Umbilical cord (tissue), 2 donors: ENCODE measurements around a stretch of chr6.

DNA sequence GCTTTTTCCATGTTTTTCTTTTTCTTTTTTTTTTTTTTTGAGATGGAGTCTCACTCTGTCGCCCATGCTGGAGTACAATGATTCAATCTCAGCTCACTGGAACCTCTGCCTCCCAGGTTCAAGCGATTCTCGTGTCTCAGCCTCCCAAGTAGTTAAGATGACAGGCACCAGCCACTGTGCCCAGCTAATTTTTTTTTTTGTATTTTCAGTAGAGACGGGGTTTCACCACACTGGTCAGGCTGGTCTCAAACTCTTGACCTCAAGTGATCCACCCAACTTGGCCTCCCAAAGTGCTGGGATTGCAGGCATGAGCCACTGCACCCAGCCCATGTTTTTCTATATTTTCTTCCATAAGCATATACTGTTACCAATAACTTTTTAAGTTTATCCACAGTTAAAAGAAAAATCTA, 5.5 kb downstream of the STK38 start:
- RAMPAGE, long total RNA: no peak

DNA sequence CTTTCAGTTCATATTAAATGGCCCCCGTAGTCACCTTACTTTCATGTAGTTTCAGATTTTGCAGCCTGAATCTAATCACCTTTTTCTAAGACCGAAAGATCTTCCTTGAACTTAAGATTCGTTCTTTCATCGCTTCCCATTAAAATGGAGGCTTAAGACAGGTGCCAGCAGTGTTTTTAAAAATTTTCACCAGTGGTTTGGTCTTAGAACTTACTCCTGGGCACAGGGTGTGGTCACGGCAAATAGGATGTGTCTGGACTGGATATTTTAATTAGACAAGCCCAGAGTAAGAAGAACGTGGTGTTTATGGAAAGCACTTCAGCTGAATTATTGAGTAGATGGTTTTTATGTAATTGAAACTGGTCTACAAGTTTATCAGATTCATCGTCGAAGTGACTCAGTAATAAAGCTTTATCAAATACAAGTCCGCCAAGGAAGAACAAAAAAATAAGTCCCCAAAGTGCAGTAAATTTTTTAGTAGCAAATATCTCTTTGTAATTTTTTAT, 751 bp downstream of the SRSF3 start:
- RAMPAGE, long total RNA: no peak

DNA sequence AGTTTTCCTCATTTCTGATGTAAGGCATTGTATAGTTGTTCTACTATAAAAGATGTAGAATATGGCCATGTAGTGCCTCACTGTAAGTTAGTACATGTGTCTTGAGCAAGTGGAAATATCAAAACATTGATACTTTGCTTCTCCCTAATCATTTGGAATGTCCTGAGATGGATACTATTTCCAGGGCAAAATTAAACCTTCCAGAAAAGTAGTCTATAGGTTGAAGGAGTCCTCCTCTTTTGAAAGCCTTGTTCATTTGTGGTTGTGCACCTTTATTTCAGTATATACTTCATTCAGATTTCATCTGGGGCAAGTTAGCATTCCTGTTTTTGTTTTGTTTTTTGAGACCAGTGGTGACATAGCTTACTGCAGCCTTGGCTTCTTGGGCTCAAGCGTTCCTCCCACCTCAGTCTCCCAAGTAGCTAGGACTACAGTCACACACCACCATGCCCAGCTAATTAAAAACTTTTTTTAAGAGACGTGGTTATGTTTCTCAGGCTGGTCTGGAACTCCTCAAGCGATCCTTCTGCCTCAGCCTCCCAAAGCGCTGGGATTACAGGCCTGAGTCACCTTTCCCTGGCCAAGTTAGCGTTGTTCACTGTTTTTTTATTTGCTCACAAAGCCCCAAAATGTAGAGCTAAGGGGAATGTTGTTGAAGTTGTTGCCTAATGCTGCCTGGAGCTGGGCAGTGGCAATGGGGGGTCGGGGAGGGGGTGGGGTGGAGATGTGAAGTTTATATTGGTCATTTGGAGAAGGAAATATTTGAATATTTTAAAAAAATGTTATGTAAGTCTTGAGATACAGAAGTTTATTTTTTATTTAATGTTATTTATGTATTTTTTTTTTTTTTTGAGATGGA, 11.8 kb downstream of the SRSF3 start:
- RAMPAGE, long total RNA: no peak

GRCh38 chr6:36611643-36612131, 17.5 kb downstream of the SRSF3 start:
- RAMPAGE, long total RNA: no peak

GRCh38 chr6:36639455-36639763, 39.1 kb upstream of the CDKN1A start:
- RAMPAGE, long total RNA: no peak

GRCh38 chr6:36676966-36677616, 1.4 kb upstream of the CDKN1A start:
- RAMPAGE, long total RNA: no peak

DNA sequence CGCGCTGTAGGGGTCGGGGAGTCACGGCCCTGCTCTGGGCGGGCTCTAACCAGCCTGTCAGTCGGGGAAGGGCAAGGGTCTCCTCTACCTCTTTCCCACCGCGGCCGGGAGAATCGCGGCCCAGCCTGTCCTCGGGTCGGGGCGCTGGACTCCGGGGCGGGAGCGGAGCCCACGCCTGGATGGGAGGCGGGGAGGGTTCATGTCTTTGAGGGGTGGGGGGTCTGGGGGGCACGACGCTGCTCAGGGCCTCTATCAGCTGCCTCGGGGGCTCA, 1.1 kb downstream of the CDKN1A start:
- RAMPAGE, long total RNA: no peak

- RAMPAGE, long total RNA: no peak
These were observed 8.9 kb upstream of the RAB44 start for GRCh38 chr6:36688650-36689159.

GRCh38 chr6:36734925-36735630, 37.5 kb downstream of the RAB44 start:
- RAMPAGE, long total RNA: no peak

- RAMPAGE, long total RNA: no peak
These were observed 43.1 kb downstream of the RAB44 start for GRCh38 chr6:36740445-36741312.

- RAMPAGE, long total RNA: no peak
These were observed 16.0 kb upstream of the CPNE5 start for GRCh38 chr6:36855028-36855904.

DNA sequence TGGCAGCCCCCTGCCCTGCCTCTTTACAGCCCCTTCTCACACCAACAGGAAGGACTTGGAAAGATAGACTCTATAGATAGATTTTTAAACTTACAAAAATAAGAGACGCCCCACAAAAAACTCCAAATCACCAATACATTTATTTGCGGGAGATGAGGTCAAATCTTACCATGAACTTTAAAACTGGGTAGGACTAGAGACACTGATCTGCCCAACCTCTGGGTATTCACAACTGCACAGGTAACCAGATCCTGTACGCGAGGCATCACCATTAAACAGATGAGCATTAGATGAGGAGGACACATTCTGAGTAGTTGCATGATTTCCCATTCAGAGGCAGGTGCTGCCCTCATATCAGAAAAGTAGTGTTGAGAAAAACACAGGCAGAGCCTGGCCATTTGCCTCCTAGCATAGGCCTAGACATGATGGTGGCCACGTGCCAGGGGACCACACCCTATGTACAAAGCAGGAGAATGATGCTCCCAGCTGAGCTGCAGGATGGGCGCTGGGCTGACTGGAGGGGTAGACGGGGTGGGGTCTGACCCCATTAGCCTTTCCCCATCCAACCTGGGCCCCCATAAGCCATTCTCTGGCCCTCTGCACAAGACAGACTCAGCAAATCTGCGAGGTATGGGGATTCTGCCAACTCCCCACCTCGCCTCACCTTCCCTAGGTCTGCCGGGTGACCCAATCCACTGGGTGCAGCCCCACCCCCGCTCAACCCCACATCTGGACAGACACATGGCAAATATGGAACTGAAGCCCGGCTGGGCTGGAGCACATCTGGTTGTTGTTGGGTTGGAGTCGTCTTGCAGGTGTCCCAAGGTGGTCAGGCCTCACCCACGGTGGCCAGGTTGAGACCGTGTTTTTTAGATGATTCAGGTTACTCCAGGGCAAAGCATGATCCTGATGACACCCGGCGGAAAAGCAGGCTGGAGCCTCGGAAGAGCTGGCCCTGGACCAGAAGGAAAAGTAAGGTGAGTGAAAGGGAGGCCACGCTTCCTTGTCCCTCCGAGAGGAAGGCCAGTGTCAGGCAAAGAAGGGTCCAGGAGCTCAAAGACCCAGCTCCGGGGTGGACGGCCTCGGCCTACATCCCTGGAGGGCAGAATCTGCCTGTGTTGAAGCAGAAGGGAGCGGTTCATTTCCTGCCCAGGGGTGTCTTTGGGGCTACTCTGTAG, 13.9 kb downstream of the PI16 start:
- RAMPAGE, long total RNA: no peak

DNA sequence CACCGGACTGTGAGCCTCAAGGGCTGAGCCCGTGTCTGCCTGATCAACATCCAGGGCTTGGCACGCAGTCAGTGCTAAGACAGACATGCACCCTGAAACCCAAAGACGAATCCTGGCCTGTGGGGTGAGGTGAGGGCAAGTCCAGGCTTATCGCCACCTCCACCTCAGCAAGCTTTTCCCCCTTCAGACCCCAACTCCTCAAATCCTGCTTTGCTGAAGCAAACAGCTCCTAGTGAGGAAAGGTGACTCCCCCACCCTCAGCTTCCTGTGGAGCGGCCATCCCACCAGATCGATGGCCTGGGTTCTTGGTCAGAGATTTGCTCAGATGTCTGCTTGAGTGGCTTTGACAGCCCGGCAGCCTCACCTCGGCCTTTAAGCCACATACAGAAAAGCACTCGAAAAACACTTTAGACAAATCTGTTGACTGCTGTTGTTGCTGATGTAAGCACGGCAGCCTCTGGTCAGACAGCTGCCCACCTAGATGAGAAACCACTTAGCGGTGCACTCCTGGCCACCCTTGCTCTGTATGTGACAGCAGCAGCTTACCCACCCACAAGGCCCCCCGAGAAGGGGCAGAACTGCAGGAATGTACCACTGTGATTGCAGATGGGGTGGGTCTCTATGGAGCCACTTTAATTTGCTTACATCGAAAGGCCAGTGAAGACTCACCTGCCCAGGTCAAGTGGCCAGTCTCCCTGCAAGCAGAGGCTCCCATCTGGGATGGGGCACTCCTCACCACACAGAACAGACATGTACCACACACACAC, 14.9 kb downstream of the MTCH1 start:
- RAMPAGE, long total RNA: no peak

DNA sequence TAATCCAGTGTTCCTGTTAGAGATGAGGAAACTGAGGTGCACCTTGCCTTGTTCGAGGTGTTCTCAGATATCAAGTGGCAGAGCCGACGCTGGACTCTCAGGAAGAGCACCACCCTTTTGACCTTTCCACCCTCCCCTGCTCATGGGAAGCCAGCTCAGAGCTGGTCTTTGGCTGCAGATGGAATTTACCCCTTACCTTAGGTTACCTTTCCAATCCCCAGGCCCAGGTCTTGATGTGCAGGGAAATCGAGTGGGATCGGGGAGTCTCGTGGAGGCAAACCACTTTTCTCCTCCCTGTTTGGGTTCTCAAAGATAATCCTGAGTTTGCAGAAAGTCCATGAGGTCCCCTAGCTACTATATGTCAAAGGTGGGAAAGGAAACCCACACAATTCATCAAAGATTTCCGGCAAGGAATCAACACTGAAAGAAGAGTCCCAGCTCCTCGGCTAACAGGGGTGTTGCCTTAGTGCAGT, 62.9 kb upstream of the PIM1 start:
- RAMPAGE, long total RNA: no peak

GRCh38 chr6:37172005-37172331, 2.0 kb downstream of the PIM1 start:
- RAMPAGE, long total RNA: no peak

DNA sequence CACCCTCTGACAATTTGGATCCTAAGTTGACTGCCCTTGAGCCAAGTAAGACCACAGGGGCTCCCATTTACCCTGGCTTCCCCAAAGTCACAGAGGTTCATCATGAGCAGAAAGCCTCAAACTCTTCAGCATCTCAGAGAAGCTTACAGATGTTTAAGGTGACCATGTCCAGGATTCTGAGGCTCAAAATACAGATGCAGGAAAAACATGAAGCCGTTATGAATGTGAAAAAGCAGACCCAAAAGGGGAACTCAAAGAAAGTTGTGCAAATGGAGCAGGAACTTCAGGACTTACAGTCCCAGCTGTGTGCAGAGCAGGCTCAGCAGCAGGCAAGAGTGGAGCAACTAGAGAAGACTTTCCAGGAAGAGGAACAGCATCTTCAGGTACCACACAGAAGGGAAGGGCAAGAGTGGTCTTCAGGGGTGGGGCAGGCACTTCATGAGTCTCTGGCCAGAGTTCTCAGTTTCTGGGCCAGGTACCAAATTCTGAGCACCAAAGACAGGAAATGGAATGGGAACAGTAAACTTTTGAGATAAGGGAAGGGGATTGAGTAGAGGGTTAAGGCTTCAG, 15.1 kb downstream of the RNF8 start:
- RAMPAGE, long total RNA: no peak

DNA sequence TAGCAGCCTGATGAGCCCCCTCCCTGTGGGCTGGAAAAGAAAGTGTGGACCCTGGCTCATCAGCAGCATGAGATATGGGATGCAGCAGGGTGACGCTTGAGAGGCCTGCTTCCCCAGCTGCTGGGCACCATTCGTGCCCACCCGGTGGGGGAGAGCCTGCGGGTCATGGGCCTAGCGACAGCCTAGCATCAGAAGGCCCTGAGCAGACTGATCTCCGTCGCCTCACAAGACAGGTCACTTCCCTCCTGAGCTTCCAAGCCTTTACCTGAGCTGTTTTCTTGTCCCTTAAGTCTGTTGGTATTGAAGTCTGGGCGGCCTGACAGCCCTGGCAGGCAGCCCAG, 16.1 kb upstream of the CCDC167 start:
- RAMPAGE, long total RNA: no peak

DNA sequence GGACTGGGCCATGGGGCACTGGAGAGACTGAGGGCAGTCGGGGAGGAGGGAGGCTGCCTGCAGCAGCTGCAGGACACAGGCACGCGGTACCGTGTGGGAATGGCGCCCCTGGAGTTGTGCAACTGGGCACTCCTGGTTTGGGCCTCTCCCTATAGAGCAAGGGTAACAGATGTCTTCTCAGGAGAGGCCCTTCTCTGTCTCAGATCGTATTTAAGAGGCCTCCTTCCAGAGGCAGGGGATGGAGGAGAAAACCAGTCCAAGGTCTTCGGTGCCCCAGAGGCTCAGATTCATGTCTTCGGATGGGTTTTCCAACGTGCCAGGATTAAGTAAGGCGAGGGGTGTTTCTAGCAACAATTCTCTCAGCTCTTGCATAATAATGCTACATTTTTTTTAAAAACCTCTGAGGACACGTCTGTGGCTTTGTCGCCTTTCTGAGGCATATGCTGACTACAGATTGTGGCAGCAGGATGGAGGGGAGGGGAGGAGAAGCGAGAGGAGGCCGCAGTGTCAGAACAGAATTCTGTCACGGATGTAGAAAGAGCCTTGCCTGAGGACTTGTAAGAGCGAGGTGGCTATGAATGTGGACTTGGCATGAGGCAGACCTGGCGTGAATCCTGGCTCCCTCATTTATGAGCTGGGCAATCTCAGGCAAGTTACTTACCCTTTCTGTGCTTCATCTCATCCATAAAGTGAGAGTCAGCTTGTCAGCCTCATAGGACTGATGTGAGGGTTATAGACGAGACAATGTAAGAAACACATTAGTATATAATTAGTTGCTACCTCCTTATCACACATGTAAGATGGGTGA, 17.7 kb upstream of the CCDC167 start:
- RAMPAGE, long total RNA: no peak

GRCh38 chr6:37547398-37548333, 48.0 kb upstream of the CCDC167 start:
- RAMPAGE, long total RNA: no peak

DNA sequence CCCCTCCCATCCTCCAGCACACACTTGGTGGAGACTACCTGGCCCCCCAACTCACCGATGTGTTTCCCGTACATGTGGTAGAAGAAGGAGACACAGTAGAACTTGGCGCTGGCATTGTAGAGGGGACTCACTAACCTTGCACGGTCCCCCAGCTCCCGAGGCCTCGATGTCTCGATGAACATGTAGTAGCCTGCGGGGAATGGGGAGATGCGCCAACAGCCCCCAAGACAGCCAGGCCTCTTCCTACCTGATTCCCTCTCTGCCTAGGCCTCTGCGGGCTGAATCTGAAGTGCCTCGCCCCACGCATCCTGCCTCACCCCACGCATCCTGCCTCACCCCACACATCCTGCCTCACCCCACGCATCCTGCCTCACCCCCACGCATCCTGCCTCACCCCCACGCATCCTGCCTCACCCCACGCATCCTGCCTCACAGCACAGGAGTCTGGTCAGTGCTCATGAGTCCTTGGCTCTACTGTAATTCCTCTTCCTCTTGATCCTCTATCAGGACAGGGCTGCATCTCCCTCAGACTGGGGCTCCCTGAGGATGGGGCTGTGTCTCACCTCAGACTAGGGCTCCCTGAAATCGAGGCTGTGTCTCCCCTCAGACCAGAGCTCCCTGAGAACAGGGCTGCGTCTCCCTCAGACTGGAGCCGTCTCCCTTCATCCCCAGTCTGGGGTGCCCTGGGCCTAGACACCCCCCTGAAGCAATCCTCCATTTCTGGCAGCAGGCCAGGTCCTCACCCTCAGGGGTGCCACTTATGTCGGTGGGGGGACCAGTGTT, 53.7 kb downstream of the MDGA1 start:
- RAMPAGE, long total RNA: no peak